Caco-2 (cell line): Measurements from ENCODE around the genes FCSK and MARVELD3.

DNA sequence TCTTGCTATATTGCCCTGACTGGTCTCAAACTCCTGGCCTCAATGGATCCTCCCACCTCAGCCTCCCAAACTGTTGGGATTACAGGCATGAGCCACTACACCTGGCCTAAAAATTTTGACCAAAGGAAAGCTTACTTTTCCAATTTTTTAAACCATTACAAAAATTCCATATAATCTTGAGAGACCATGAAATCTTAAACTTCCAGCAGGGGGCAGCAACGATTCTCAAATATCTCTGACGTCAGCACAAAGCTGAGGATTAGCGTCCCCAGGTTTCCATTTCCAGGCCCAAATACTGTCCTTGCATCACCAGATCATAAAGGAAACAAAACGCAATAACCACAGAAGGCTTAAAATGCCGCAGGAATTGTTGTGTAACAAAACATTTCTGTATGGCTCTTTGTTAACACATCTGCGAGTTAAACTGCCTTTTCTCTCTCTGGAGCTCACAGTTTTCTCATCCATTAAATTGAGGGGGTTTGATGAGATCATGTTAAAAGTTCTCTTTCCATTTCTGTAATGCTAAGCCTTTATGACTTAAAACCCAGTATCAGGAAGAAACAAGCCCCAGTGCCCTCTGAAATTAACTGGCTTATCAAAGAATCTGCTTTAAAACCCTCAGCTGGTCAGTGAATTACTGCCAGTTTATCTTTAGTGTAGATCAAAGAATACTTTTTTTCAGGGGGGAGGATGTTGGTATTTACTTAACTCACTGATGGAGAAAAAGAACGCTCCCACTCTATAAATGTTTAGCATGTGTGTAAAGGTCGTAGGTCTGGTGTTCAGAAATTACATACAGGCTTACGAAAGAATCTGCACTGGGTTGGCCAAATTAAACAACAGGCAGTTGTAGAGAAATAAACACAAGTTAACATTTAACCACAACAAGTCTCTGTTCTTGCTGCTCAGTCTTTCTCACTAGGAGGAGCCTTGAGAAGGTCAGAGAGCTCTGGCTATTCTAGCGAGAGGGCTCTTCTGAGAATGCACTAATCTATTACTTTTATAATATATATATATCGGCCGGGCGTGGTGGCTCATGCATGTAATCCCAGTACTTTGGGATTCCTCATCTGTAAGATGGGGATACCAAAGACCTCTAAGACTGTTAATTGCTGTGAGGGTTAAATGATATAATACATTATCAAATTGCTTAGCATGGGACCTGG, 10.6 kb upstream of the TERF2 start:
- PRO-cap: unidirectional peak, plus-strand start at position 328 of the sequence; bidirectional peak, plus-strand start at position 942 of the sequence, minus-strand start at position 780 of the sequence
- RRBS: no CpG with 5 or more reads among the region's 13 CpGs

DNA sequence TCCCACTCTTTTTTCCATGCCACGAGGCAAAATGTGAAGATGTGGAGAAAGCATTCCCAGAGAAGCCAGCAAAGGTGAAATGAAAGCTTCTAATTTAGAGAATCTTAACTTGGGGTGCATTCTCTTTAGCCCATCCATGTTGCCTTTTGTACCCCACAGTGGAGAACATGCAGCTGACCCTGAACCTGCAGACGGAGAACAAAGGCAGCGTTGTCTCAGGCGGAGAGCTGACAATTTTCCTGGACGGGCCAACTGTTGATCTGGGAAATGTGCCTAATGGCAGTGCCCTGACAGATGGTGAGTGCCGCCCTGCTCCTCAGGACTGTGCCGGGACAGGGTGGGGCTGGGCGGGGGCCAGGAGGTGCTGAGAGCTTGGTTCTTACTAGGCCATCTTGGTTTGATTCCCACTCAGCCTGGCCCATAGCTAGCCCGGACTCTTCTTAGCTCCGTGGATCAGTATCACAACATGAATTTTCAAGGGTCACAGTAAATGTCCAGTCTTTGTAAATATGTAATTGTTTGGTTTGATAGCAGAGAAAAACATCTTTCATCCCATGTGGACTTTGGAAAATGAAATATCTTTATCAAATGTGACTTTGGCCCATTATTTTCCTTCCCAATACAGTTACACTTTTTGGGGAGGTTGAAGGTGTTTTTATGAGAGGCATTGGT, 78.0 kb downstream of the WWP2 start:
- PRO-cap: no peak
- RRBS: 90% methylated on average over 3 of the region's 10 CpGs

DNA sequence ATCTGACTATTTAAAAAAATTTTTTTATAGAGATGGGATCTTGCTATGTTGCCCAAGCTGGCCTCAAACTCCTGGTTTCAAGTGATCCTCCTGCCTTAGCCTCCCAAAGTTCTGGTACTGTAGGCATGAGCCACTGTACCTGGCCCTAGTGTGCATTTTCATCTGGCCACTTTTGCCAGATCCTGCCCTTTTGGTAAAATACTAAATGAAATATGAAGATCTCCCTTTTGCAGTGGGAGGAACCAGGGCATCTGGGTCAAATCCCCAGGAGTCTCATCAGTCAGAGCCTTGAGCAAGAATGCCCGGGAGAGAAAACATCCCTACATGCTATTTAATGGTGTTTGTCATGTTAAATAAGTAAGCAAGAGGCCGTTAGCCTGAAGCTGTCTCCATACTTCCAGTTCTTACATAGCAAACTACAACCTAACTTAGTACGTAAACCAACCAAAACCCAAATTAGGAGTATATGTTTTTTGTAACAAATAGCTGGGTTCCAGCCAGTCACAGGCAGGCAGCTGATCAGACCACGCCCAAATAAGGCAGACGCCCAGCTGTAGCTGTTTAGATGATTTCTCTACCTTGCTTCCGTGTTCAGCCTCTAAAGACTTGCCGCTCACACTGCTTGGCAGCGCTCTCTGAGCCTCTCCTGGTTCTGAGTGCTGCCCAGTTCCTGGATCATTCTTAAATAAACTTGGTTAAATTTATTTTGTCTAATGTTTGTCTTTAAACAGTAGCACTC, 46.4 kb upstream of the CLEC18A start:
- PRO-cap: no peak
- RRBS: no CpG with 5 or more reads among the region's 8 CpGs

DNA sequence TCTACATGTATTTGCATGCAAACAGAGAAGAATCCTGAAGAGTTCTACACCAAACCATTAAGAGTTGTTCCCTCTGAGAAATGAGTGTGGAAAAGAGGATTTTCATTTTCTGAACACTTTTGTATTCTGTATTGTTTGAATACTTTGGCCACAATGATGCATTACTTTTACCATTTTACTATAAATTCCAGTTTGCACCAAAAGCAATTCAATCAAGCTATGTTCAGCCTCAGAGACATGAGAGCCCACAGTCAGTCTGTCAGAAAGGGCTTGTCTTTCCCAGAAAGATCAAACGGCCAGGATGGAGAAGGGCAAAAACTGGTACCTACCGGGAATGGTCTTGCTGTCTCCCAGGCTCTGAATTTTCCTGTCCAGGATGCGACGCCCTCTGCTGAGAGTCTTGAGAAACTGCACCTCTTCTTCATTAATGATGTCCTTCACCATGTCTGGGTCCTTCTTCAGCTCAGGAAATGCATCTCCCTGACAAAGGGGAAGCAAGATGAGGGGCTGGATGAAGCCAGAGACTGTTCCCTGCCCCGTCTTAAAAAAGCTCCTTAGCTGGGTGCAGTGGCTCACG, 15.7 kb upstream of the EXOSC6 start:
- PRO-cap: no peak
- RRBS: no CpG with 5 or more reads among the region's 6 CpGs

DNA sequence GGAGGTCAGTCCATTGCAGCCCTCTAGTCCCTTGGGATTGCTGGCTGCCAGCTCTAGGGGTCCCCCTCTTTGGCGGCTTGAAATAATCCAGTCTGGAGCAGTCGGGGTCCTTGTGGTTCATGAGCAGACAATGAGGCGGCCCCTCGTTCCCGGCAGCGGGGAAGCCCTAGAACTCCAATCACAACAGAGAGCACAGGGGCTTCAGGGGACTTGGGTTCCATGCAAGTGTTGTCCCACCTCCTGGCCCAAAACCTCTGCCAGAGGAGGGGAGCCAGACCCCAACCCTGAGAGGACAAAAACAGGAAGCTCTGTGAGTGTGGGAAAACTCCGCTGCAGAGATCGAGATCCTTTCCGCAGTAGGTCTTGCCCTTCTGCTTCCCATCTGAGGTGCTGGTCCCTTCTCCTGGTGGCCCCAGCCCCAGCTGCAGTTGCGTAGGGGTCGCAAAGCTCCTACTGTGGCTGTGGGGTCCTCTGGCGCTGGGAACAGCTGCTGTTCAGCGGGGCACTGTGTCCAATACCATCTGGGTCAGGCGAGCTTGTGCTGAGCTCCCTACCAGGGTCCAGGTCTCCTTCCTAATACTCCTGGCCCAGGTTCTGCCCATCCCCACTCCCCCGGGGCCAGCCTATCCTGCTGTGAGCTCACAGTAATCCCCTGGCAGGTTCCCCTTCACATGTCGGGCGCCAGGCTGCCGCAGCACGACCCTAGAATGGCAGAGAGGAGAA, 39.9 kb downstream of the ST3GAL2 start:
- PRO-cap: no peak
- RRBS: no CpG with 5 or more reads among the region's 19 CpGs

DNA sequence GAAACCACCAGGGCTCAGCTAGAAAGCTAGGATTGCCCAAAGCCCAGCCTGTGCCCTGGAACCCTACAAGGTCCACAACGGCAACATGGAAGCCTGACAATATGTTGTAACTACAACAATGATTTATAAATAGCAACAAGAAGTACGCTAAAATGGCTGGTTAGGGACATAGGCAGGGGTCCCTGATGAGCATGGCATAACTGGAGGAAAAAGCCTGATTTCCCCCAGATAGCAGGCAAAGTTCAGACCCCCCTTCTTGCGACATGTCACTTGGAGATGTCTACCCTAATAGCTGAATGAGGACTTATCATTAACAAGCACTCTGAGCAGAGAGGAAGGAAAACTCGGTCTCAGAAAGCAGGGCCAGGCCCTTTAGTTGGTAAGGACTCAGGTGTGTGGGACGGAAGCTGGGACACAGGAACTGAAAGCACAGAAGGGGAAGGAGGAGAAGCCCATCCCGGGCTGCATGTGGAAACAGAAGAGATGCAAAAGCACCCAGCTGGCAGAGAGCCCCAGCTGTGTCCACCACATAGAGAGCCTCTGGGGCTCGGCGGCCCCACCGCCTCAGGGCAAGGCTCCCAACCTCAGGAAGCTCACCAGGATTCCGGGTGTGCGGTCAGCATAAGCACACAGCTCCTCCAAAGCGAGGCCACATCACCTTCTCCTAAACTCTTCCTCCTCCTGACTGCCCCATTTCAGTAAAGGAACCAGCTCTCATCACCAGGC, 6.3 kb downstream of the ST3GAL2 start:
- PRO-cap: no peak
- RRBS: no CpG with 5 or more reads among the region's 12 CpGs

DNA sequence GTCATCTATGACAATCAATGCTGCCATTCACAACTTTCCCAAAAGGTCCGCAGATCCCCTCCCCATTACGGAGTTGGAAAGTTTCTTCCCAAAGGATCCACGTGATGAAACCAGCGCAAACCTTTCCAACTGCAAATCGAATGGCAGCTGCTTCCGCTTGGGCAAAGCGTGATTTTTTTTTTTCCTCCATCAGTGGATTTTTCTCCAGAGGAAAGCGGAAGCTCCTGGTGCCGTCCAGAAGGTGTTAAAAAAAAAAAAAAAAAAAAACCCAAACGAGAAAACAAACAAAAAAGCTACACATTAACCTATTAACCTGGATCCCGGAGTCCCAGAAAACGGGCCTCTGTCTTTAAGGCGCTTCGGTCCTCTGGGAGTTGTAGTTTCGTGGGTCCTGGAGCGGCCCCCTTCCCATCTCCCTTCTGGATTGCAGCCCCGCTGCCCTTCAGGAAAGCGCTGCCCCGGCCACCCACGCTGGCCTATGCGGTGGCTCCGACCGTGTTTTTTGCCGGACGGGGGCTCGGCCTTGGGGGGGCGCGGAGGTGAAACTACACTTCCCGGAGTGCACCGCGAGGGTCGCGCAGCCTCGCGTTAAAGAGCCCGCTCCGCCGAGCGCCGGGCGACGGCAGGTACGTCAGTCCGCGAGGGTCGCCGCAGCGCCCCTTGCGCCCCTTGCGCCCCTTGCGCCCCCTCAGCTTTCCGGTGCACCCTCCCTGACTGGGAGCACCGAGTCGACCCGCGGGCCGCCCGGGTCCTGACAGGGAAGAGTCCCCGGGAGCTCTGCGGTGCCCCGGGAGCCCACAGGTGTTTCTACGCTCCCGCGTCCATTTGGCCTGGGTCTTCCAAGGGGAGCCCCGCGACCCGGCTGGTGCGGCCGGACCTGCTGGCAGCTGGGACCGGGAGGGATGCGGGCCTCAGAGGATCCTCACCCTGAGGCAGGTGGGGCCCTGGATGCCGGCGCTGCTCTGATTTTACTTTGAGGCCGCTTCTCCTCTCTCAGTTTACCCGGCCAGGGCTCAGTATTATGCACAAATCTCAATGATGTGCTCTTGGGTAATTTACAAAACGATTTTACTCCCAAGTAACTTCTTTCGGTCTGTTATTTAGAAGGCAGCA, at the start of gene FCSK:
Gene FCSK, plus strand, starts transcription at position 591 of the 1,113 bp plus-strand sequence.
- PRO-cap: bidirectional peak, plus-strand start at position 346 of the sequence, minus-strand start at position 142 of the sequence; bidirectional peak, plus-strand start at position 622 of the sequence, minus-strand start at position 421 of the sequence
- RRBS: 3% methylated on average over 50 of the region's 77 CpGs

- PRO-cap: no peak
- RRBS: no CpG with 5 or more reads among the region's 10 CpGs
Measured at GRCh38 chr16:70571637-70572460, 48.2 kb downstream of the SF3B3 start.

- PRO-cap: no peak
- RRBS: no CpG with 5 or more reads among the region's 14 CpGs
Measured at GRCh38 chr16:70673851-70674653, 11.8 kb downstream of the MTSS2 start.

GRCh38 chr16:70688177-70688909, 2.5 kb upstream of the MTSS2 start:
- PRO-cap: no peak
- RRBS: 96% methylated on average over 2 of the region's 14 CpGs

GRCh38 chr16:70701319-70701688, 15.5 kb upstream of the MTSS2 start:
- PRO-cap: no peak
- RRBS: no CpG with 5 or more reads among the region's 5 CpGs

DNA sequence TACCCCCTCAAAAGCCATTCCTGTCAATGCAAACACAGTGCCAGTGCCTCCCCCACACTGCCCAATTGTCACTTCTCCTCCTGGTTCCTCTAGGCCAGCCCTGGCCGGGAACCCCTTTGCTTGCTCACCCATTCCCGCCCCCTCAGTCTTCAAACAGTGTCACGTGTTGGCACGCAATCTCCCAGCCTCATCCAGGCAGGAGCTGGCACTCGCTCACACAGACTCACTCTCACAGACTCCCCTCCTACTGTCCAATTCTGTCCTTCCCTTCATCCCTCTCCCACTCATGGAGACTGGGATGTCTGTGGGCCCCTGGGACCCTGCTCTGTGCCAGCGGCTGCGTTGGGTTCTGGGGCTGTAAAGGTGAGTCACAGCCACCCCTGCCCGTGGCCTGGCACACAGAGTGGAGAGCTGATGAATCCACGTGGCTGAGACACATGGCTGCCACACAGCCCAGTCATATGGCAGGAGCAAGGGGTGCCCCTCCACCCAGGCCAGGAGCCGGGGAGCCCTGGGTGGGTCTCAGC, 54.8 kb downstream of the VAC14 start:
- PRO-cap: no peak
- RRBS: no CpG with 5 or more reads among the region's 10 CpGs

GRCh38 chr16:70750762-70751470, 50.0 kb downstream of the VAC14 start:
- PRO-cap: no peak
- RRBS: no CpG with 5 or more reads among the region's 16 CpGs

DNA sequence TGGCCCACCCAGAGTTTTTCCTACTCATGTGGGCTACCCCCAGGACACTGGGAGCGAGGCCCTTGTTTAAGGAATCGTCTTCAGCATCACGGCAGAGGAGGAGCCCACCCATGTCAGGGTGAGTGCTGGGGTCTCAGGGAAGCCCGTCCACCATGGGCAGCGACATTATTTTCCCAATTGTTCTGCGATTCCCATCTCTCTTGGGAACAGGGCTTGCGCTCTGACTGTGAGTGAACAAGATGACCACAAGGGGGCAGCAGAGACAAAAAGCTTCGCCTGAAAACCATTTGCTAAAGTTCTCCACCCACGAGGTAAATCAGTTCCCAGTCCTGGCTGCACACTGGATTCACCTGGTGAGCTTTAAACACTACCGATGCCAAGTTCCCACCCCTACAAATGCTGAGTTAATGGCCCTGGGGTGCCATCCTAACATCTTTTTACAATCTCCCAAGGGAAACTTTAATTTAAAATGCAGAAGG, 29.2 kb downstream of the TLE7 start:
- PRO-cap: no peak
- RRBS: no CpG with 5 or more reads among the region's 10 CpGs

GRCh38 chr16:71600599-71601424, 23.9 kb upstream of the TAT start:
- PRO-cap: no peak
- RRBS: no CpG with 5 or more reads among the region's 14 CpGs

GRCh38 chr16:71625928-71626759, at the start of gene MARVELD3:
TSS of gene MARVELD3 (plus strand) at chr16:71626184.
- PRO-cap: bidirectional peak, plus-strand start at chr16:71626184, minus-strand start at chr16:71626114; bidirectional peak, plus-strand start at chr16:71626579, minus-strand start at chr16:71626548
- RRBS: 4% methylated on average over 57 of the region's 96 CpGs

DNA sequence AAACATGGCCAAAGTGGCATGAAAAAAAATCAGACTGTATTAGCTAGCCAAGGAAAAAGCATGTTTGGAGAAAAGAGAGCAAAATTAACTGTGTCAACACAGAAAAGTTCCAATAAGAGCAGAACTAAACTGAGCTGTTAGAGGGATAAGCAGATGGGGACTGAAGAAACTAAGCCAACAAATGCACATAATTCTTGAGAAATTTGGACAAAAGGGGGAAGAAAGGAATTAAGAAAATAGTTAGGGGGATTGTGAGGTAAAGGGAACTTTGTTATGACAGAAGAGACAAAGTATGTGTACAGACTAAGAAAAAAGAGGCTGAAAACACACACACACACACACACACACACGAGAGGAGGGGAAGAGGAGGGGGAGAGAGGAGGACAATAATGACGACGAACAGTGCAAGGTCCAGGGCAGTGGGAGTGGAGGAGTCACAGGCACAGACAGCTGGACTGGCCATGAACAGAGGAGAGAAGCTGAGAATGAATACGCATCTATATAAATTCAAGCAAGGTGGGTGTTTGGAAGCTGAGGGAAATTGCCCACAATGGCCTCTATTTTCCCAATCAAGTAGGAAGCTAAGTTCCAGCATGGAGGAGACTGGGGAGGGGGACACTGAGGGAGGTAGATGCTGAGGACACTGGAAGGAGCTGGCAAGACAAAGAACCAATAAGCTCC, 44.5 kb downstream of the MARVELD3 start:
- PRO-cap: unidirectional peak, plus-strand start at position 419 of the sequence; unidirectional peak, plus-strand start at position 468 of the sequence
- RRBS: no CpG with 5 or more reads among the region's 4 CpGs

GRCh38 chr16:71859908-71860843, 14.4 kb downstream of the ATXN1L start:
- PRO-cap: no peak
- RRBS: 97% methylated on average over 13 of the region's 37 CpGs

GRCh38 chr16:72098702-72099369, 5.2 kb downstream of the DHX38 start:
- PRO-cap: no peak
- RRBS: no CpG with 5 or more reads among the region's 28 CpGs

GRCh38 chr16:72100213-72100699, 6.6 kb downstream of the DHX38 start:
- PRO-cap: no peak
- RRBS: no CpG with 5 or more reads among the region's 9 CpGs